Ovary (tissue), 7 donors: ENCODE results near the genes FLRT2 and EML5.

GRCh38 chr14:81176163-81176608 lies 44.6 kb downstream of the GTF2A1 start:
- PRO-cap, 7 experiments, result no peak in any of the 7 experiments
- RAMPAGE, long total RNA, 2 experiments, result no peak in any of the 2 experiments

GRCh38 chr14:81179531-81180114 lies 41.1 kb downstream of the GTF2A1 start:
- PRO-cap, 7 experiments, result no peak in any of the 7 experiments
- RAMPAGE, long total RNA, 2 experiments, result no peak in any of the 2 experiments

DNA sequence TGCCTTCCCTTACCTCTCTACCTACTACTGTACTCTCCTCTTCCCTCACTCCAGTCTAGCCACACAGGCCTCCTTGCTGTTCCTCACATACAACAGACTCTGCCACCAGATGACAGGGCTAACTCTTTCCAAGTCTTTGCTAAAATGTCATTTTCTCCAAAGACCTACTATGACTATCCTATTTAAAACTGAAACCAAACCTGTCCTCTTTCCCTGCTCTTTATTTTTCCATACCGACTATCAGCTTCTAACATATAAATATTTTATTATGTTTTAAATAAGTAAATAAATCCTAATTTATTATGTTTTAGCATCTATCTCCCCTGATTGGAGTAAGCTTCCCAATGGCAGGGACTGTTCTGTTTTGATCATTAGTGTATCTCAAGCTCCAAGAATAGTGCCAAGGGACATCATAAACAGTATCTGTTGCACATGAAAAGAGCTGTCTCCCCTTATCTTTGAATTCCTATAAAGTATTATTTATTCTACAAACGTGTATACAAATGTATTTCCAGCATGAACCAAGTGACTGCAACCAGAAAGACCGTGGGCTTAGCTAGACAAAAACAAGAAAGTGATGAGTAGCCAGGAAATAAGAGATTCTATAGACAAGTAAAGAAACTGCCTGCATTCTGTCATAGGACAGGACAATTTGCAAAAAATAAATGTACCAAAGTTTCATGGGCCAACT lies 37.8 kb downstream of the GTF2A1 start:
- PRO-cap, 7 experiments, result no peak in any of the 7 experiments
- RAMPAGE, long total RNA, 2 experiments, result no peak in any of the 2 experiments

GRCh38 chr14:81216313-81216727 lies 4.4 kb downstream of the GTF2A1 start:
- PRO-cap, 7 experiments, result no peak in any of the 7 experiments
- RAMPAGE, long total RNA, 2 experiments, result start-site peak on the minus strand in 2 of 2 experiments, at chr14:81216470-81216506 at its widest, 21 to 32 reads per replicate

DNA sequence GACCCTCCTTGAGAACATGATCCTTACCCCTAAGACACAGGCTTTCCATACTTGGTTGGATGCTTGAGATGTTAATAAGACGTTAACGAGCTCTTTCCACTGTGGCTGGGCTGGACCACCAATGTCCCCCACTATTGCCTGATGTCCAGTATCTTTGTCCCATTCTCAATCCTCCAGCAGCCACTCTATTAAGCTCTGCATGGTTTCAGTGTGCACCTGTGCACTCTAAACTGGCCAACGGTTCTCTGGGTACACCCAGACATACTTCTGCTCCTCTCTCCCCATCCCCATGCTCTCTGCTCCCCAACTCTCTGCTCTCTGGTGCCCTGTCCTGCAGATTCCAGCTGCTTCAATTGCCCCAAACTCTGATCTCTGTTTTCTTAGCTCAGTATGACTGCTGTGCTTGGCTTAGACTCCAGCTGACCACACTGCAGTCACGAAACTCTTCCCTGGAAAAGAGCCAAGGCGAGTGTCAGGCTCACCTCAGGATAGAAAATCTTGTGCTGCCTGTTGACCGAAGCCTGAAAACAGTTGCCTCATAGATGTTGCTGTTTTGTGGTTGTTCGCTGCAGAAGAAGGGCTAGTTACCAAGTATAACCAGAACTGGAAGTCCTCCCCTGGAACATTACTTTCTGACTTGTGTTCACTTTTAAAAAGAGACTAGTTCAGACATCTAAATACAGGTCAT lies 6.6 kb upstream of the STON2 start:
- PRO-cap, 7 experiments, result no peak in any of the 7 experiments
- RAMPAGE, long total RNA, 2 experiments, result no peak in any of the 2 experiments

- PRO-cap, 7 experiments, result no peak in any of the 7 experiments
- RAMPAGE, long total RNA, 2 experiments, result no peak in any of the 2 experiments
Measured at GRCh38 chr14:81749201-81749712, 215.6 kb upstream of the SEL1L start.

DNA sequence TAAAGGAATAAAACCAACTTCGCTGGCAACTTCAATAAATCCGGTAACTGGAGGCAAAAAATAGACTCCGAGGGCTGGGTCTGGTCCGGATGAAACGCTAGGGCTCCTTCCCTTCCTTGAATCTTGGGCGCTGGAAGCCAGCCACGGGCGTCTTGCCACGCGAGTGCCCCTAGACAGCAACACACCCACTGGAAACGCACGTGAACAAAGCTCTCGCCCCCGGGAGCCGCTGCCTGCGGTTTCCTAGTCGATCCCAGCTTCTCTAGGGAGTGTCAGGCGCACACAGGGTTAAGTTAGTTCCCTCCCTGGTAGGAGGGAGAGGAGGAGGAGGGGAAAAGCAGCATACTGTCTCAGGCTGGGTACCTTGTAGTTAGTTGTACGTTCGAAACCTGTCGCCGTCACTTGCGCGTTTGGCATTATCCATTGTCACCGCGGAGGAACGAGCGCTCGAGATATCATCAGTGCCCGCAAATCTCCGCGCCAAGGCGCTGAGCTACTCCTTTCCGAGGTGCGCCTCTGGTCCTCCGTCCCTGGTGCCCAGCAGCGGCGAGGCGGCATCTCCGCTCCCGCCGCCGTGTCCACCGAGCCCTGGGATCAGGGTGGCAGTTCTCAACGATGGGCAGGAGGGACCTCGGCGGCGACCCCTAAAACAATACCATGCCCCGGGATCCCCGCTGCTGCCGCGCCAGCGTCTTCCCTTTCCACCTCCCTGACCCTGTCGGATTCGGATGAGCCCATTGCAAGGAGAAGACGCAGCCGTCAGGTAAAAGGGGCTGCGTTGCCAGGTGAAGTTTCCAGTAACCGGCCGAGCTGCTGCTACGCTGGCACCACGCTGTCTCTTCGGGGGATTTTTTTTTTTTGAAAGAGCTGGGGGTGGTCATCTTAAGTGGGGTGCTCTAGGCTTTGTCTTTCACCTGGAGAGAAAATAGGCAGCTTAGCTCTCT lies at the start of gene FLRT2:
TSS of gene FLRT2 (plus strand) at position 373 of the 944 bp plus-strand sequence.
- PRO-cap, 7 experiments, result peak in 7 of 7 experiments; most common plus-strand start position 373 of the sequence (in 5); most common minus-strand start position 264 of the sequence (in 7)
- RAMPAGE, long total RNA, 2 experiments, result start-site peak on the plus strand in 1 of 2 experiments, centred at position 362 of the sequence, 59 reads per replicate

DNA sequence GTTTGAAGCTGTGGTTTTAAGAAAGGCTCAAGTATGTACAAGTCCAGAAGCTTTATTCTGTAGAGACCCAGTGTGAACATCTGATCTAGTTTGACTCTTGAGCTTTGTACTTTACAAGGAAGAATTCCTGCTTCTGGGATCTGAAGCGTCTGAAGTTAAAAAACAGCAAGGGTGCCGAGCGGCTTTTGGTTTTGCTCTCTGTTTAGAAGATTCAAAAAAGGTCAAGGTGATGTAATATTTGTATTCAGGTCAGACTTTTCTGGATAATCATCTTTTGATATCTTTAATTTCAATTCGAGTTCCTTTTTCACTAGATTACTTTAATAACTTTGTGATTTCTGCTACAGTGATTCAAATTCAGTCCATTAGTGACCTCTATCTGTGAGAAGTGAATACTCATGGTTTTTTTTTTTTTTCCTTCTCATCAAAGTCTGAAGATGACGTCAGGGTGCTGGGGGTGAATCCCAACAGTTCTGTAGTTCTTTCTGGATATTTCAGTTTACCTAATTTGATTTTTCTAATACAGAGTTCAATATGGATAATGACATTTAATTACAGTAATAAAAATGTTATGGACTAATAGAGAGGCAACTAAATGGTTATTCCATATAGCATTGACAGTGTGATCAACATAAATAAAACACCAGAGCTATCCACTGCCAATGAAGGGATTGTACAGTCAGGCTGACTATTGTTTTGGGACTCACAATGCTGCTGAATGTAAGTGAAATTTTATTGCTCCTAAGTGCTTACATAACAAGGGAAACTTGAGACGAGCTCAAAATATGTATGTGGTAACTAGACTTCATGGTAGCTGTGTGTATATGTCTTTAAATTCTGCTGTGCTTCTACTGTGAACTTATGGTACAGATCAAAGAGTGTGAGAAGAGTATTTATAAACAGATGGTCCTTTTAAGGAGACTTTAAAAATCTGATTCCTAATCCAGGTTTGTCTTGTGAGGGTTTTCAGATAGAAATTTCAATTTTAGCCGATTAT lies 6.6 kb downstream of the FLRT2 start:
- PRO-cap, 7 experiments, result peak in 3 of 7 experiments; most common plus-strand start position 152 of the sequence (in 2); most common minus-strand start position 85 of the sequence (in 3)
- RAMPAGE, long total RNA, 2 experiments, result no peak in any of the 2 experiments

GRCh38 chr14:86312446-86313099 lies 782.6 kb downstream of the FLRT2 start:
- PRO-cap, 7 experiments, result no peak in any of the 7 experiments
- RAMPAGE, long total RNA, 2 experiments, result no peak in any of the 2 experiments

GRCh38 chr14:87307186-87307505 lies 685.8 kb downstream of the GALC start:
- PRO-cap, 7 experiments, result no peak in any of the 7 experiments
- RAMPAGE, long total RNA, 2 experiments, result no peak in any of the 2 experiments

DNA sequence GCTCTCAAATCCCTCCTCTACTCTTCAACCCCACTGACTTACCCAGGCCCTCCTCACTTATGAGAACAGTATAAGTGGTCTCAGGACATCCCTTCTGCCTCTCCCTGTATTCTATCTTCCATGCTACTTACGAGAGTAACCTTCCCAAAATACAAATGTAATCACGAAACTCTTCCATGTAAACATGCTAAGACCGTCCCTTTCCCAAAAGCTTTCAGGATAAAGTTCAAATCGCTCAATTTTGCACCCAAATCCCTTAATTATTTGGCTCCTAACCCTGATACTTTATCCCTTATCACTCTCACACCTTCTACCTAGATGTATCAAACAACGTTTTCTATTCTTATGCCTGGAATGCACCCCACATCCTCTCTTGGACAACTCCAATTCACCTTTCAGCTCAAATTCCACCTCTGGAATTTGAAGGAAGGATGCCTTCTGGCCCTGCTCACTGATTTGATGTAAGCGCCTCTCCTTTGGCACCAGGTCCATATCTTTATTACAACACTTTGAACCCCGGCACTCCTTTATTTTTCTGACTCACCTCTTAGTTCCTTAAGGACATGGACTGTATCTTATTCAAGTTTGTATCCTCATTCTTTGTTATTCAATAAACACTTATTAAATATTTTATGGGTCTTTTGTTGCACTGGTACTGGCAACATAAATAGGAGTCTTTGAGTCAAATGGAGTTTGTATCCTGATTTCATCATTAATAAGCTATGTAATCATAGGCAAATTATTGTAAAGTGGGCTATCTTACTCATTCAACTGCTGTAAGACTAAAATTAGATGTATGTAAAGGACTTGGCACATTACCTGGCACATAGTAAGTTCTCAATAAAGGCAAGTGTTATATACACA lies 3.1 kb downstream of the GALC start:
- PRO-cap, 7 experiments, result no peak in any of the 7 experiments
- RAMPAGE, long total RNA, 2 experiments, result no peak in any of the 2 experiments

- PRO-cap, 7 experiments, result no peak in any of the 7 experiments
- RAMPAGE, long total RNA, 2 experiments, result no peak in any of the 2 experiments
Measured at GRCh38 chr14:88024394-88024864, 19.5 kb downstream of the GPR65 start.

- PRO-cap, 7 experiments, result peak in 7 of 7 experiments; most common plus-strand start chr14:88793048 (in 3); most common minus-strand start chr14:88792874 (in 7)
- RAMPAGE, long total RNA, 2 experiments, result no peak in any of the 2 experiments
Measured at GRCh38 chr14:88791965-88793178, at the start of gene EML5. TSS of gene EML5 (minus strand) at chr14:88792953.

DNA sequence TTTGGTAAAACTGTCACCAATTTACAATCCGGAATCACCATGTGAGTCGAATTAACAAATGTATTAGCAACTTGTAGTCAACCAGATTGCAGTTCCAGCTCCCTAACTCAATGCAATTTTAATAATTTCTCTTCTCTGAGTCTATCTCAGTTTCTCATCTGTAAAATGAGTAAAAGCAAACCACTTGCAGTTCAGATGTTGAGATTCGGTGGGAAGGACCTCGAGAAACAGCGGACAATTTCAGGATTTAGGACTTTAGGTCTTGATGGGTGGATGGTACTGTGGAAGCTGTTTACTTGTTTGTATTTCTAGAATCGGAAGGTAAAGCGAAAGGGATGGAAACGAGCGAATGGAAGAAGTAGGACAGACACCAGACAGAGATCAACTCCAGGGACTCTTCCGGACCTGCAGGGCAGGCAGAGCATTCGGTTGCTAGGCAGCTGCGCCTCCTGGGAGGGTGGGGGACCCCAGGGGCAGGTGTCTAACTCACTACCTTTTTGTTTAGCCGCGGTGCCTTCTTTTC lies 451 bp upstream of the TTC8 start:
- PRO-cap, 7 experiments, result peak in 7 of 7 experiments; most common minus-strand start position 389 of the sequence (in 5)
- RAMPAGE, long total RNA, 2 experiments, result start-site peak on the minus strand in 1 of 2 experiments, centred at position 416 of the sequence, 11 reads per replicate

- PRO-cap, 7 experiments, result no peak in any of the 7 experiments
- RAMPAGE, long total RNA, 2 experiments, result no peak in any of the 2 experiments
Measured at GRCh38 chr14:88978859-88979254, 154.4 kb downstream of the TTC8 start.

DNA sequence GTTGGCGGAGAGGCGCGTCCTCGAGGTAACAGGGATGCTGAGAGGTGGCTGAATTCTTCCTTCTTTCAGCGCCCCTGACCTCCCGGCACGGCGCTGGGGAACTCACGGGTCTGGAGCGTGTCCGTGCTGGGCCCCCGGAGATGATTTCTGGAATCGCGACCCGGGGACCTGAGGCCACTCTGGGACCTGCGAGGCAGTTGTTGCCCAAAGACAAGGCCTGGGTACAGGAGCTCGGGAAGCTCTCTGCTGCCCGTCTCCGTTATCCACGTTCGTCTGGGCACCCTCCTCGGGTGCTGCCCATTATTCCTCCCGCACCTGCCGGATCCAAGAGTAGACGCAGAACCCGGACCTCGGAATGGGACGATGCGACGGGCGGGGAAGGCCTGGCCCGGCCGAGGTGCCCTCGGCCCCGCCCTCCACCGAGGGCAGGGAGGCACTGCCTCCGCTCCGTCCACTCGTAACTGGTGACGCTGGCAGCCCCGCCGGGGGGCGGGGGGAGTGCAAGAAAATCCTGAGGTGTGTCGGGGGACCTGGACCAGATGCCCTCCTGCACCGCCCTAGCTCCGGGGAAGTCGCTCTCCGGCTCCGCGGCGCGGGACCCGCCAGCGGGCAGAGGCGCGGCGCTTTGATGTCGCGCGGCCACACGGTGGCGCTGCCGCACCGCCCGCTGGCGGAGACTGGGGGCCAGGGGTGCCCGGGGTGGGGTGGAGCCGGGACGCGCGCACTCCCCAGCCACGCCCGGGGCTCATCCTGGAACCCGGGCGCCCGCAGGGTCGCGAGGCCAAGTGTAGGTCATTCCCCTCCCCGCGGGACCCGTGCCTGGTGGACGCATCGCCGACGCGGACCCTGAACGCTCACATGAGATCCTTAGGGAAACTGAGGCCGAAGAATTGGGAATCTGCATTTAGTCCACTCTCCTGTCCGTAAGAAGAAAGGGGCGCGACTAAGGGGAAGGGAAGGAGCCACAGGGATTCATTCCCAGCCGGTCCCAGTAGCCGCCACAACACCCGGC lies 202.7 kb downstream of the TTC8 start:
- PRO-cap, 7 experiments, result no peak in any of the 7 experiments
- RAMPAGE, long total RNA, 2 experiments, result no peak in any of the 2 experiments

- PRO-cap, 7 experiments, result no peak in any of the 7 experiments
- RAMPAGE, long total RNA, 2 experiments, result no peak in any of the 2 experiments
Measured at GRCh38 chr14:89185712-89186592, 231.1 kb downstream of the FOXN3 start.

DNA sequence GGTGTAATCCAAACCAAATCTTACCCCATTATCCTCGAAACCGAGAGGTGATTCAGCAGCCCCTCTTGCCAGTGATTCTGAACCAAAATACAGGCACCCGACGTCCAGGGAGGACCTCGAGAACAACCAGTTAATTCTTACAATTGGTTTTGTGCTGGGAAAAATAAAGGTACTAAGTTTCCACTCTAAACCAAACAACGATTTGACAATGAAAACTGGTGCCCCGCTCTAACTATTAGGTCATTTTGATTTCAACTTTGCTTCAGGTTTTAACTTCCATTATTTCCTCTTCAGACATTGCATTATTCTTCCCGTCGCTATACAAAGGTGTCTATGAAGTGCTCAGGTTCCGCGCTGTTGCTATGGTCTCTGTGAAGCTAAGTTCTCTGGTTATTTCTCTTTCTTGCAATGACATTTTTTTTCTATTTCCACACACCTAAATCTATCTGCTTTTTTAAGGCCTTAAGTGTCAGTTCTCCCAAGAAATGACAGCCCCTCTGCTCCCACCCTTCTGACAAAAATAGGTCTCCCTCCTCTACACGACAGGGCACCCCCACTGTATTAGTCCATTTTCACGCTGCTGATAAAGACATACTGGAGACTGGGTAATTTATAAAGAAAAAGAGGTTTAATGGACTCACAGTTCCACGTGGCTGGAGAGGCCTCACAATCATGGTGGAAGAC lies 139.4 kb downstream of the FOXN3 start:
- PRO-cap, 7 experiments, result no peak in any of the 7 experiments
- RAMPAGE, long total RNA, 2 experiments, result no peak in any of the 2 experiments

GRCh38 chr14:89303866-89304597 lies 113.0 kb downstream of the FOXN3 start:
- PRO-cap, 7 experiments, result peak in 7 of 7 experiments; most common plus-strand start chr14:89304353 (in 7); most common minus-strand start chr14:89304069 (in 3)
- RAMPAGE, long total RNA, 2 experiments, result start-site peak on the minus strand in 1 of 2 experiments, at chr14:89303942-89304044 at its widest, 6 reads per replicate

DNA sequence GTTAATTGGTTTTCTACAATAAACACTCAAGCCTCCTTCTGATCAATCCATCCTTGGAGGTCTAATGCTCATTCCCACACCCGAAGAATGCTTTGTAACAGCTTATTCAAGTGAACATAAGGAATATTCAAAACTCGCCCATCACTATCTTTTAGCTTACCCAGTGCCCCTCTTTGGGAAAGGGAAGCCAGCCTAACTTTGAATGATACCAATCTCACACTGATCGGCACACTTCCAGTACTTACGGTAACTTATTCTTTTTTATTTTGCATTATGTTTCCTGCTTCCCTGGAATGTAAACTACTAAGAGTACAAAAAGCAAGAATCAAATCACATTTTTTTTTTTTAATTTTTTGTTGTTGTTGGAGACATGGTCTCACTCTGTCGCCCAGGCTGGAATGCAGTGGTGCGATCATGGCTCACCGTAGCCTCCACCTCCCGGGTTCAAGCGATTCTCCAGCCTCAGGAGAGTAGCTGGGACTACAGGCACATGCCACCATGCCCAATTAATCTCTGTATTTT lies 14.1 kb downstream of the FOXN3 start:
- PRO-cap, 7 experiments, result no peak in any of the 7 experiments
- RAMPAGE, long total RNA, 2 experiments, result no peak in any of the 2 experiments